Ishikawa (cell line): ENCODE measurements around a stretch of chr3.

DNA sequence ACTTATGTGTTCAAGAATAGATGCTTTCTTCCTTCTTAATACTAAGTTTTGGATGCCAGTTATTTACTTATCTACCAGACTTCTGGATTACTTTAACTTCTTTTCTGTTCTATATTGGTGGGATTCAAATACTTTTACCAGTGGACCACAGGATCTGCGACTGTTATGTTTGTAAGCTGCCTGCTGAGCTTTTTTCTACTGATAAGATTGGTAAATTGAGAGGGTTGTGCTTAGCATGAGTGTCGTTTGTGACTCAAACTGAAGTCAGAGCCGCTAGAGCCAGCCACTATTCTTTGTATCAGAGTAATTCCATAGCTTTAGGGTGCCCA is 5.8 kb downstream of the PLCL2 start:
- RRBS: no CpG with 5 or more reads among the region's 3 CpGs

DNA sequence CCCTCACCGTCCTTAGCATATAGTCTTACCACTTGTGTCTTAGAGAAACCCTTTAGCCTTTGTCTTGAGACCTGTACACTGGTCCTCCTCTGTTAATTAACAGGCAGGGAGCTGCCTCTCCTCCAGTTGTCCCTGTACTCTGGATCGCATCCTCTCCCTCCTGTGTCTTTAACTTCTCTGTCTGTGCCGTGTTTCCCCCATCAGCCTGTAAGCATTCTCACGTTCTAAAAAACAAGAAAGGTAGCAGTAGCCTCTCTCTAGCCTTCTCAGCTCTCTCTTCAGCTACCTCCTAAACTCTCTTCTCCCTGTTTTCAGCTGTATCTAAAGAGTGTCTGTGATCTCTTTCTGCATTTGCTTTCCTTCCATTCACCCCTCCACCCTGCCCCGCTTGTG is 16.7 kb downstream of the PLCL2 start:
- RRBS: no CpG with 5 or more reads among the region's 5 CpGs

- RRBS: no CpG with 5 or more reads among the region's 4 CpGs
These were observed 69.2 kb downstream of the PLCL2 start for GRCh38 chr3:16954075-16954301.

DNA sequence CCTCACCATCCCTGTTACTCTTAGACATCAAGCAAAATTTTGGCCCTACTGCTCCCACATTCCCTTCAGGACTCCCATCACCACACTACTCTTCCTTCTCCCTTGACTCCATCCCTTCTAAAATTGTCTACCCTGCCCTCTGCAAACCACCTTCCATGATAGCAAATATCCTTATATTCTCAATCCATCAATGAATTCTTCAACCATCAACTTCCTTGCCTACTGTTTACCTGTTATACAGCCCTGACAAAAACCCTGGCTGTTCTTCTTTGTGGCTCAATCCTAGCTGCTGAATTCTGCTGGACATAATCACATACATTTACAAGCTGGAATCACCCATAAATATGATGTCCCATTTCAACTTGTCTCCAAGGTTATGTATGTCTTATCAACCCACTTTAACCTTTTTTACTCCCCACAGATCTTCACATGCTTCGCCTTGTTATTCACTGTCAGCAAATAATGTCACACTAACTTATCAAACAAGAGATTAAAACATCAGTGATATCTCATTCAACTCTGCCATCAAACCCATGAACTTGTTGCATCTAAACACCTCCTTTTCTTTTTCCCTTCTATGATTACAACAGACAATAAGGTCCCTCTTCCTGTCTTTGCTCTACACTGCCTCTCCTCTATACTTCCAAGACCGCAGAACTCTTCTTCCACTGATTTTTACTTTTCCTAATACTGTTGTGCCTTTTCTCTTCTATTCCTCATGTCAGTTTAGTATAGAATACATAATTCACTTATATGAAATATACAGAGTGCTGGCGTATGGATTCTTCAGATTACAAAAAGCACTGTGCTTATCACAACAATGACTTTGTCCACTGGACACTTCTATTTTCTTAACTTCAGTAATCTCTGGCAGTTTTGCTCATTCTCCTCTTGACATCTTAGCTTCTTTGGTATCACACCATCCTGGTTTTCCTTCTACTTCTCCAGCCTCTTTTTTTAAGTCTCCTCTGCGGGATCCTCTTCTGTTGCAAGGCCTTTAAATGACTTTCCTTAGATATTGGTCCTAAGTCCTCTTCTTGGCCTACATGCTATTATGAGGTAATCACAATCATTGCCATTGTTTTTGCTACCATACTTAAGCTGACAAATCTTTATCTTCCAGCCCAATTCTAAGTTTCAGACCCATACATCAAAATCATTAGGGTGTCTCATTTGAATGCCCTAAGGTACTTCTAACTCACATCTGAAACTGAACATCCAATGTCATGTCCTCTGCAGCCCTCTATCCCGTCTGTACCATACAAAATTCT is 240.5 kb downstream of the TBC1D5 start:
- RRBS: no CpG with 5 or more reads among the region's 5 CpGs

- RRBS: no CpG with 5 or more reads among the region's 1 CpG
These were observed 63.2 kb downstream of the TBC1D5 start for GRCh38 chr3:17679340-17679594.

- RRBS: no CpG with 5 or more reads among the region's 1 CpG
These were observed 102.7 kb upstream of the TBC1D5 start for GRCh38 chr3:17845204-17845415.

DNA sequence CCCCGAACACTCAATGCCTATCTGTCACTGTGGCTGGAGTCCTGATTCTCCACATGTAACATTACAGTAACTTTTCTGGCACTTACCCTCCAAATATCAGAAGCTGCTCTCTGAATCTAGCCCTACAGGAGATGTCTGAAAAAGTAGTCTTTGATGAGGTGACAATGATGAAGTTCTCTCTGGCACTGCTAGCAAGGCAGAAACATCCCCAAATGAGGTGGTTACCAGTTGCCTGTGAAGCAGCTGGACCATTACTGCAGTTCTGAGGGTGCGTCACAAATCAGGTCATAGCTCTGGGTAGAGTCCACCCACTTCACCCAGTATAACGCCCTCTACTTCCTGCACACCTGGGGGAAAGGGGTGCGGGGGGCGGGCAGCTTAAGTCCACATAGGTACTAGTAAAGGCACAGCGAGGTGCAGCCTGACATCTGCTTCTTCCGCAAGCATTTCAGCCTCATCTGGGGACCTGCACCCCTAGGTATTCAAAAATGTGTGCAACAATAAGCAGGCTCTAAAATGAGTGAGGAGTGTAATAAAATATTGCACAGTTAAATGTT is 13.4 kb upstream of the SATB1 start:
- RRBS: no CpG with 5 or more reads among the region's 7 CpGs

DNA sequence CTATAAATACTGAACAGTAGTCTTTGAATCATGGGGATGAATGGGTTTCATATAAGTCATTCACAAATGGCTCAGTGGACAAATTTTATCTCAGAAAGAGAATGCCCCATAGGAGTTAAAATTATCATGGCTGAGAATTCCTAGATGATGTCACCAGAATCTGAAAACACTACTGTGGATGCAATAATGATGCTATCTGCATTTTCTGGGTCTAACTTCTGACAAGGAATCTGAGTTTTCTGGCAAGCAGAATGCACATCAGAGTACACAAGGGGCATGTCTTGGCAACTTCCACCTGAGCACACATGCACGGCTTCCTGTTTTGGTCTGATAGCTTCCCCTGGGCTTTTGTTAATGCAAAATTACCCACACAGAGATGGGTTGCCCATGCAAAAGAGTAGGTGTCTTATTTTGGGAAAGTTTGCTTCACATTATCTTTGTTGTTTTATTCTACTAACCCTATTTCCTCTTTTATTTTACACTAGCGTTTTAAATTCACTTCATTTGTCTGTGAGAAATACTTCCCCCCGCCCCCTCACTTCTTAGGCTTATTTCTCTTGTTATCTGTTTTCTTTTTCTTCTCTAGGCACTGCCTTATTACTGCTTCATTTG is 74.1 kb upstream of the SATB1 start:
- RRBS: no CpG with 5 or more reads among the region's 3 CpGs

GRCh38 chr3:18936275-18936736 is 212.0 kb upstream of the KCNH8 start:
- RRBS: no CpG with 5 or more reads among the region's 16 CpGs

DNA sequence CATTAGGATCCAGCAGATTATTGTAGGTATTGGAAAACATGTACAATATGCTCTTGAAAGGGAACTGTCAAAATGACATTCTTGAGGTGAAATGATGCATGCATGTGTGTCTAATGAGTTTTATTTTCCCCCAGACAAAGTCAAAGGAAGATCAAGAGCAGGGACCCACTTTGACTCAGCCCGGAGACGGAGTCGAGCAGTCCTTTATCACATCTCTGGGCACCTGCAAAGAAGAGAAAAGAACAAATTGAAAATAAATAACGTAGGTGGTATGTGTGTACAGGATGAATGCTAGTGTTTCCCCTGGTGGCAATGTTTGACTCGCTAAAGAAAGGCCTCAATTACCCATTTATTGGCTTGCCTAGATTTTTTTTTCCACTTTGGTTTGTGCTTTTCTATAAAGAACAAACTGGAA is 194.2 kb downstream of the KCNH8 start:
- RRBS: no CpG with 5 or more reads among the region's 5 CpGs

- RRBS: no CpG with 5 or more reads among the region's 4 CpGs
These were observed 200.6 kb downstream of the KCNH8 start for GRCh38 chr3:19348953-19349266.

- RRBS: no CpG with 5 or more reads among the region's 3 CpGs
These were observed 11.7 kb upstream of the PP2D1 start for GRCh38 chr3:20023545-20024295.

DNA sequence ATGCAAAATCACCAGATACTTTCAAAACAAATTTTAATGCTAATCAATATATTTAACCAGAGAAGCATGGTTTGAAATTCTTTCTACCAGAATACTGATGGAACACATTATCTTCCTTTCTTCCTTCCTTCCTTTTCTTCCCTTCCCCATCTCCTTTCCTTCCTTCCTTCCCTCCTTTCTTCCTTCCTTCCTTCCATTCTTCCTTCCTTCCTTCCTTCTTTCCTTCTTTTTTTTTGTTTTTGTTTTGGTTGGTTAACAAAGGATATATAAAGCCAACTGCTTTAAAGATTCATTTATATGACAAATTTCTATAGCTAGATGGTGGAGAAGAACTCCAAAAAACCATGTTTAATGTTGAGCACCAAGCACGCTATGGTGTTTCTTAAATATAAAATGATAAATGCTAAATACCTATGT is 332.0 kb downstream of the ZNF385D start:
- RRBS: no CpG with 5 or more reads among the region's 1 CpG

- RRBS: no CpG with 5 or more reads among the region's 5 CpGs
These were observed 44.3 kb upstream of the ZNF385D start for GRCh38 chr3:21795209-21795740.

DNA sequence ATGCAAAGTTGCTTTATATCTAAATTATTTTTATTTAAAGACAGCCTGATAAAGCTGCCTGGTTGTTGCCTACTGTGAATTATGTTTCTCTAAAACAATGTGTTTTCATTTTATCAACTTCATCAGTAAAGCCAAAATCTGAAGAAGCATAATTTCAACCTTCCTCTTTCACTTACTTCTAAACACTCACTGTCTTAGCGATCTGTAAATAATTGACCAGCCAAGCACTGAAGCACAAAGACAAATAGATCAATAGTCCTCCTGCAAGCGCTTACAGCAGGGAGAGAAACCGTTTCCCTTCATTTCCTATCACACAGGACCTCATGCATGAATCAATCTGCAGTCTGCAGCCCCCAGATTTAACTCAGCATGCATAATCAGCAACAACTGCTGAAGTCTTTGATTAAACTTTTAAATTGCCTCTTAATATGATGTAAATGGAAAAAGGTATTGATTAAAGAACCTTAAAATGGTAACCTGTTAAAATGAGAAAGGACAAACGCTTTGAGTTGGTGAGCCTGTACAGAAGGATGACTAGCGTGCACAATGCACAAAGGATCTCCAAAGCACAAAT is 370.1 kb upstream of the ZNF385D start:
- RRBS: no CpG with 5 or more reads among the region's 5 CpGs

DNA sequence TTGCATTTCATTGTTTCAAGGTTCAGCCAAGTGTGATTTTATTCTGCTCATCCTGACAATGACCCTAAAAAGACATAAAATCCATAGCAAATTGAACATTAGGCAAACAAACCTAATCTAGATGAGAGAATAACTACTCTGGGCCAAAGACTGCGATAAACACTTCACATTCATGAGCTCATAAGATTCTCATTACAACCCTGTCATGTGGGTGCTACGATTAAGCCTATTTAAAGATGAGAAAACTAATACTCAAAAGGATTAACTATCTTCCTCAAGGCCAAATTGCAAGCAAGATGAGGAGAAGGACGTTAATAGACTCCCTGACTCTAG is 200.3 kb upstream of the UBE2E2 start:
- RRBS: no CpG with 5 or more reads among the region's 3 CpGs

GRCh38 chr3:23112474-23112958 is 90.6 kb upstream of the UBE2E2 start:
- RRBS: no CpG with 5 or more reads among the region's 3 CpGs

- RRBS: no CpG with 5 or more reads among the region's 6 CpGs
These were observed 54.7 kb downstream of the UBE2E2 start for GRCh38 chr3:23257686-23258406.

- RRBS: no CpG with 5 or more reads among the region's 19 CpGs
These were observed 147.1 kb downstream of the UBE2E2 start for GRCh38 chr3:23349898-23350961.